ENCODE measurements around the genes BRSK1, GARIN5B, IL11, SHISA7, ZNF628 and ZNF579.

DNA sequence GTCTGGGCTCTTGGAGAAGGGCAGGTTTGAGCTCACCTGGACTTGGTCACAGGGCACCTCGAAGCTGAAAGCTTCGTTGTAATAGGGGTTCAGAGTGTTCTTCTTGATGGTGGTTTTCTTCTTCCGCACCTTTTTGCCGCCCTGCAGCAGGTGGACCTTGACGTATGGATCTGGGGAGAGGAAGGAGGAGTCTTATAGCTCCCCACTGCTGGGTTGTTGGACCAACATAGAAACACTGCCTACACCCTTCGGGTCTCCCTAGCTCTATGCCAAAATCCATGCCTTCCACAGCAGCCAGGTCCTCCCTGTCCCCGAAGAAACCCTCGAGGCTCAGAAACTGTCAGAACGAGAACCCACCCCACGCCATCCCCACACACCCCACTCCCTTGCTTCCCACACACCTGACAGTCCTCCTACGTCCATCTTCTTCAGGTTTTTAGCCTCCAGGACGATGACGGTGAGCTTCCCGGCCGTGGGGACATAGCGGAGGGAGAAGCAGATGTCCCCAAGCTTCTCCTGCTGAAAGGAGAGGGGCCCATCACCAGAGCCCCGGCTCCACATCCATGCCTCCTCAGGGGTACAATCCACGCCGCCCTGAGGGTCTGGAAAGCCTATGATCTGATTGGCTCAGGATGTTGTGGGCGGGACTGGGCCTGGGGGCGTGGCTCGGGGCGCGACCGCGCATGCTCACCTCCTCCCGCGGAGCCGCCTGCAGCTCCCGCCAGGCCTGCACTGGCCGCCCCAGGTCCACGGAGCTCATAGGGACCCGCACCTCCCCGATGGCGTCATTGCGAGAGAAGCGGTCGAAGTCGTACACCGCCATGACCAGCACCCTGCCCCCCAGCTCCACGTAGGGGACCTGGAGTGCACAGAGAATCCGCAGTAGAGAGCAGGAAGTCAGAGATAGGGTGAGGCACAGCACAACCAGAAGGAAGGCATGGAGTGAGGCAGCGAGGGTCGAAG is 5.3 kb downstream of the SYT5 start:
- PRO-cap: no peak
- RAMPAGE, long total RNA, 4 experiments: no peak in any of the 4 experiments

- PRO-cap: no peak
- RAMPAGE, long total RNA, 4 experiments: no peak in any of the 4 experiments
These were observed 739 bp upstream of the PTPRH start for GRCh38 chr19:55209794-55210685.

DNA sequence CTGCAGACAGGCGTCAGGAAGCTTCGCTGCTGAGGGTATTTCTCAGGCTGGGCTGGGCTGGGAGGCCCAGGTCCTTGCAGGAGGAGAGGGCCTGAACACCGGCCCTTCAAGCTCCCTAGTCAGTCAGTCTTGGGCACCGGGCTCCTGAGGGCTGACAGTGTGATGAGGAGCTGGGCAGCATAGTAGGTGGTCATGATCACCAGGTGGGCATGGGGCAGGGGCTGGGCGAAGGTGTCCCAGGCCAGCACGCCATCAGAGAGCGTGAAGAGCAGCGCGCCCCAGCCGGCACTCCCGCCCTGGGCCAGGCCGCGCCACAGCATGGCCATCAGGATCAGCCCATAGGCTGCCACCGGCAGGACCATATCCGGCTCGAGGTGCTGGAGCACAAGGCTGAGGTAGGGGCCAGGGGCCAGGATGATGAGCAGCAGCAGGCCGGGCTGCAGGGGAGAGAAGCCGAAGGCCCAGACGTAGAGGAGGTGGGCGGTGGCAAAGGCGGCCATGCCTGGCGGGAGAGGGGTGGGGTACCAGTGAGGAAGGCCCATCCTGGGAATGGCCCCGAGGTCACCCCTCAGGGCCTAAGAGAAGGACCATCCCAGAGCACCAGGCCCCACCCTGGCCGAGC is 1.4 kb downstream of the TMEM86B start:
- PRO-cap: no peak
- RAMPAGE, long total RNA, 4 experiments: no peak in any of the 4 experiments

DNA sequence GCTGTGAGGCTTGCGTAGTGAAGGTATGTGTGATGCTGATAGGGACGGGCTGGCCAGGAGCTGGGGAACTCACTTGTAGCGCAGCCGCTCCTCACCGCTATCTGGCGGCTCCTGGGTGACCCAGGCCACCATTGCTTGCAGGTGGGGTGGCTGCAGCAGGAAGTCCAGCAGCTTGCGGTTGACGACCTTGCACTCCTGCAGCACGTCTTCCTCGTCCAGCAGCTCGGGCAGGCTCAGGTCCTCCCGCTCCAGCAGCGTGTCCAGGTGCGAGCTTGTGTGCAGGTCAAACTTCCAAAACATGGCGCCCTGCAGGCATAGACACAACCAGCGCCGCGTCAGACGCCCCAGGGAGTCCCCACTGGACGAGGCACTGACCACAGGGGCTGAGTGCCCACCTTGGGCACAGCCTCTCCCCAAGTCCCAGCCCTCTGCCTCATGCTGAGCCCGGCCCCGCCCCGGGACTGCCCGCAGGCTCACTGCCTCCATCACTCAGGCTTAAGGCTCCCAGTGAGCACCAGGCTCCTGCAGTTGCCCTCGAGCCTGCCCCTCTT is 11.9 kb downstream of the PPP6R1 start:
- PRO-cap: no peak
- RAMPAGE, long total RNA, 4 experiments: no peak in any of the 4 experiments

- PRO-cap: no peak
- RAMPAGE, long total RNA, 4 experiments: no peak in any of the 4 experiments
These were observed 7.4 kb downstream of the PPP6R1 start for GRCh38 chr19:55251101-55252108.

DNA sequence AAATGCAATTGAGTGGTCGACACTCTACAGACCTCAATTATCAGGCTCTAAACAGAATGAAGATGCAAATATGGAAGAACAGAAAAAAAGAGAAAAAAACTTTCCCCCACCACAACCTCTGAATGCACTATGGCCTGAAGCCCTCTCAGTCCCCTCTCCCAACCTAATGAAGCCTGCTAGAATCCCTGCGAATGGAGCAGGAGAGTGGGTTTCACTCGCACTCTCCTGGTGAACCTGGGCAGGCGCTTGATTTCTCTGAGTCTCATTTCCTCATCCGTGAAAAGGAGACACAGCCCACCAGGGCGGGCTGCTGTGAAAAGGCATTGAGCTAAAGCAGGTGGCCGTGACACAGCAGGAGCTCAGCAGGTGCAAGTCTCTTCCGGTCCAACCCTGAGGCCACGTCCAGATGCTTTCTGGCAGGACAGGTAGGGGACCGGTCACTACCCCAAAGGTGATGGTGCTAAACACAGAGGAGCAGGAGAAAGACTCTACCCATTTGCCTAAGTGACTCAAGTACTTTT is 5.1 kb downstream of the PPP6R1 start:
- PRO-cap: no peak
- RAMPAGE, long total RNA, 4 experiments: no peak in any of the 4 experiments

DNA sequence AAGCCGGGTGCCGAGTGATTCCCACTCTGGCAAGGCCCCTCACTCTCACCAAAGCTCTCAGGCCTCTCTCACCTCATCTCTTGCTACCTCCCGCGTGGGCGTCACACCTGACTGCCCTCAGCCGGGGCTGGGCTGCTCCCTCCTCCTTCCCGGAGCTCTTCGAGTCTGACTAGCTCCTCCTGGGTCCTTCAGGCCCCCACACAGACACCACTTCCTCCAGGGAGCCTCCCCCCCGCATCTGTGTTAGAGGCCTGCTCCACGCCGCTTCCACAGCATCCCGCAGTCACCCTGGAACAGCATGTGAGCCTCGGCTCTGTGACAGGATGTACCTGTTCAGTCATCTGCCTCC is 3.2 kb downstream of the PPP6R1 start:
- PRO-cap: no peak
- RAMPAGE, long total RNA, 4 experiments: no peak in any of the 4 experiments

DNA sequence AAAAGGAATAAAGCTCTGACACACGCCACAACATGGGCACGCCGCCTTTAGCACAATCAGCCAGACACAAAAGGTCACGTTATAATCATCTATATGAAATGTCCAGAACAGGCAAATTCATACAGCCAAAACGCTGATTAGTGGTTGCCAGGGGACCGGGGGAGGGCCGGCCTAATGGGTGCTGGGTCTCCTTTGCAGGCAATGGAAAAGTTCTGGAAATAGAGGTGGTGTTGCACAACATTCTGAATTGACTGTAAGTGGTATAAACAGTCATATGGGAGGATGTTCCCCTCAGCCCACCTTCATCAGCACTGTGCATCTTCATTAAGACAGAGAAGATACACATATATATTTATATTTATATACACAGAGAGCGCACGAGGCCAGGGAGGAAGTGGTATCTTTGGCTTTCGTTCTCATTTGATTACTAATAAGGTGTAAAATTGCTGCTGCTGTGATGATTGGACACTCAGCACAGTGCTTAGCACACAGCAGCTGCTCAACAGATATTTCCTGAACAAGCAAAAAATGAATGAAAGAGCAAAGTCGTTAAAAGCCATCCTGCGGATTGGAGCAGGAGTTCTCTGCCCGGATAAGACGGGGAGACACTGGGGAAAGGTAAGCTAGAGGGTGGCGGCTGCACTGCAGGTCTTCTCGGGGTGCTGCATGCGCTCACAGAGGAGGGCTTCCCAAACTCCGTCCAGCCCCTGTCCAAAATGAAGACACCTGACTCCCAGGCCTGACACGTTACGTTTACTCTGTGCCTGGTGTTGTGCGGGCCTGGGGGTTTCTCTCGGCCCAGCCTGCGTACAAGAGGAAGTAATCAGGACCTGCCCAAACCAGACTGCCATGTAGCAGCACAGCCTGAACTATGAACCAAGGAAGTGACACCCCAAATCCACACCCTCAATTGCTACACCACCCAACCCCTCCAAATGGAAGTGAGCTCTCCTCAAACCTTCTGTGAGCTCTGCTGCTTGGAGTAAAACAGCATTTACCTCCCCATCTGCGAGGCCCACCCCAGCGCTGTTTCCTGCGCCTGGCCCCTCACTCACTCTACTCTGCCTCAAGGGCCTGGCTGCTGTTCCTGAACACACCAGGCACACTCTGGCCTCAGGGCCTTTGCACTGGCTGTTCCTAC is 3.4 kb downstream of the HSPBP1 start:
- PRO-cap: no peak
- RAMPAGE, long total RNA, 4 experiments: no peak in any of the 4 experiments

DNA sequence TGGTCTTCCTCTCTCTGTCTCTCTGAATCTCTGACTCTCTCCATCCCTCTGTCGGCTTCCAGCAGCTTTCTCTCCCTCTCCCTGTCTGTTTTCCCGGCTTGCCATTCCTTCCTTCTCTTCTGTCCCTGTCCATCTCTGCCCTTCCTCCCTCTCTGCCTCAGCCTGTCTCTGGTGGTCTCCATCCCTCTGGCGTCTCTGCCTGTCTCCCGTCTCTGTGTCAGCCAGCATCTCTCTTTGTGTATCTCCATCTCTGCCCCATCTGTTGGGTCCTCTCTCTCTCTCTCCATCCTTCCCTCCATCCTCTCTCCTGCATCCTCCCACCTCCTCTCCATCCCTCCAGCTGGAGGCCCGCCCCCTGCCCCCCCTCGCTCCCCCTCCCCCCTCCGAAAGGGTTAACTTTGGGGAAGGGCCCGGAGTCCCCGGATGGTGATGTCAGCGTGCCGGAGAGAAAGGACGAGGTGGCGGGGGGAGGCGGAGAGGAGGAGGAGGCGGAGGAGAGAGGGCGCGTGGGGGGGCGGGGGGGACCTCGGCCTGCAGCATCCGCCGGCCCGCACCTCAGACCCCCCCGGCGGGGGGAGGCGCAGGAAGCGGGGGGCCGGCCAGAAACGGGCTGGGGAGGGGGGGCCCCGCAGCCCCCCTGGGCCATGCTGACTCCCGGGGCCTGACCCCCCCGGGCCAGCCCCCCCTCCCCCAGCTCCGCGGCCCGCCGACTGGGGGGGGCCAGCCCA is at the start of gene BRSK1:
Gene BRSK1 (plus strand): TSS at position 422 of the 728 bp plus-strand sequence.
- PRO-cap: no peak
- RAMPAGE, long total RNA, 4 experiments: no peak in any of the 4 experiments

- PRO-cap: no peak
- RAMPAGE, long total RNA, 4 experiments: no peak in any of the 4 experiments
These were observed 5.5 kb downstream of the TMEM150B start for GRCh38 chr19:55319601-55320132.

GRCh38 chr19:55324551-55325199 is 466 bp downstream of the TMEM150B start:
- PRO-cap: no peak
- RAMPAGE, long total RNA, 4 experiments: no peak in any of the 4 experiments

DNA sequence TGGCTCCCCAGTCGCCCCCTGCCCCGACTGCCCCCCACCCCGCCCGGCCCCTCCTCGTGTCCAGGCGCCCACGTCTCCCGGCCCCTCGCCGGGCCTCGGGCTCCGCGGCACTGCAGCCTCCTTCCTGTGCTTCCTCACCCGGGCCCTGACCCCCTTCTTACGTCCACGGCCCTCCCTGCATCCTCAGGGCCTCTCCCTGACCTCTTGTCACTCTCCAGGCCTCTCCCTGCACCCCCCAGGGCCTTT is 266 bp downstream of the KMT5C start:
- PRO-cap: no peak
- RAMPAGE, long total RNA, 4 experiments: no peak in any of the 4 experiments

DNA sequence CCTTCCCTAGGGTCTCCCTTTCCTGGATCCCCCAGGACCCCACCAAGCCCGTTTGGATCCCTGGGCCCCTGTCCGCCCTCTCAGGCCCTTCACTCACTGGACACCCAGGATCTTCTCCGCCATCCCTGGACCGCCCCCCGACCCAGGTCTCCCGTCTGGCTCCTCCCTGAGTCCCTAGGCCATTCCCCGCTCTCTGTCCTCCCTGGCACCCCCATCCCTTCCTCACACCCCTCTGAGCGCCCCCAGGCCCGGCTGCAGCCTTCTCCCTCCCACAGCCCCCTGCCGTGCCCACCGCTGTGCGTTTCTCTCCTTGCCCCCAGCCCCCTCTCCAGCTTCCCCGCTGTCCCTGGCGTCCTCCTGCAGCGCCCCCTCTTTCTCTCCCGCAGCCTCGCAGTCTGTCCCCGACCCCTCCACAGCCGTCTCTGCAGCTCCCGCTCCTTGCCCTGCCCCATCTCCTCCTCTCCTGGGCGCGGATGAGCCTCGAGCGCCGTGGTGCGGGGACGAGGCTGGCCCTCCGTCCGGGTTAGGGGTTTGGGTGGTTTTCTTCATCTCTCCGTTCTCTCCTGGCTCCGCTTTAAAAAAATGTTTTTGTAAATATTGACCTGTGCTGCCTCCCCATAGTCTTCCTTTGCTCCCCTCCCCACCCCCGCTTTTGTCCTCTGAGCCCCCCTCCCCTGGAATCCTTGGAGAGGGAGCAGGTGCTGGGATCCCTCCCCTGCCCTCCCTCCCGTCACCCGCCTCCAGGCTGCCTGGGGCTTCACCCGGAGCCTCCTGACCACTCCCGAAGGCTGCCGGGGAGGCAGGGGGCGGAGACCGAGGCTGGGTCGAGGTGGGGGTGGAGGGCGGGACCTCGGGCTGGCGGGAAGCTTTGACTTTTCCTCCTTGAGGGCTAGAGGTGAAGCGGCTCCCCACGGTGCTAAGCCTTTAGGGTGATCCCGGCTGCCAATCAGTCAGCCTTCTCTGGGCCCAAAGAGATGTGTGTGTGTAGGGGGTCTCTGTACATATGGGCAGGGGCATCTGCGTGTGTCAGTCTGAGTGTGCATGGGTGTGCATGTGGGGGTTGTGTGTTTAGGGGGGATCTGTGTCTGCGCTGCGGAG is 1.2 kb downstream of the KMT5C start:
- PRO-cap: no peak
- RAMPAGE, long total RNA, 4 experiments: no peak in any of the 4 experiments

GRCh38 chr19:55363070-55363436 is at the start of gene GARIN5B:
Gene GARIN5B, minus strand, starts transcription at chr19:55363260.
- PRO-cap: no peak
- RAMPAGE, long total RNA, 4 experiments: no peak in any of the 4 experiments

DNA sequence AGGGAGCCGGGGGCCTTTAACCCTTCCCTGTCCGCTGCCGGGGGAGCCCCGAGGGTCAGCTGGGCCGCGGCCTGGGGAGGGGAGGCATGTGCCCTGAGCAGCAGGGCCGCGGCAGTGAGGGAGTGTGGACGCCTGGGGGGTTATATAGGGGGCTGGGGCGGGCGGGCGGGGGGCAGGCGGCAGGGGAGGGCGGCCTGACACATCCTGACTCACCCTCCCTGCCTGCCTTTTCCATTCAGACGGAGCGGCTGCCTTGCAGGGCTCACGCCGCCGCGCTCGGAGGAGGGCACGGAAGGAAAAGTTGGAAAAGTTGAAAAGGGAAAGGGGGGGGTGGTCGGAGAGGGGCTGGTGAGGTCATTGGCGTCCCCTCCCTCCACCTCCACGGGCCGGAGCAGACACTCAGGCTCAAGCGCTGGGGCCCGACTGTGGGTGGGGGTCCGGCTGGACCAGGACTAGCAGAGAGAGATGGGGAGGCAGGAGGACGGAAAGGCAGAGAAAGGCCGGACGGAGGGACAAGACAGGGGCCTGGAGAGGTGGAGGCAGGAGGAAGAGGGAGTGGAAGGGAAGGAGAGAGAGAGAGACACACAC is at the start of gene IL11:
Gene IL11 (minus strand): TSS at position 116 of the 588 bp plus-strand sequence.
- PRO-cap: no peak
- RAMPAGE, long total RNA, 4 experiments: start-site peak on the minus strand in 1 of 4 experiments, centred at position 115 of the sequence, 8 reads per replicate

GRCh38 chr19:55443203-55443362 is at the start of gene SHISA7:
Gene SHISA7, minus strand, starts transcription at chr19:55443300.
- PRO-cap: no peak
- RAMPAGE, long total RNA, 4 experiments: no peak in any of the 4 experiments

DNA sequence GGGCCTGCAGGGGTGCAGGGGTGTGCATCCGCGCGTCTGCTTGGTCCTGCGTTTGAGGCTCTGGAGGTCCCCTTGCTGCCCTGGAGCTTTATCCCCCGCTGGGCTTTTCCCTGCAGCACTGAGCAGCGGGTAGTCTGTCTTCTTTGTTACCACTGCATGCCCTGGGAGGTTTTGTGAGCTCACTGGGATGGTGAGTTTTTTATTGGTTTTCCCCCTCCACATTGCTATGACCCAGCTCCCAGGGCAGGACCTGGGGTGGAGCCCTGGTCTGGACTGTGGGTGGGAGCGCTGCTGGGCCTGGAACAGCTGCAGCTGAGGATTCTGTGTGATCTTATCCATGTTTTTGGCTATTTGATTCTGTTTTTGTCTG is 2.8 kb upstream of the ZNF628 start:
- PRO-cap: no peak
- RAMPAGE, long total RNA, 4 experiments: no peak in any of the 4 experiments

- PRO-cap: bidirectional peak, plus-strand start at chr19:55476617, minus-strand start at chr19:55476449
- RAMPAGE, long total RNA, 4 experiments: start-site peak on the plus strand in 1 of 4 experiments, at chr19:55476611-55476623 at its widest, 21 reads per replicate
These were observed at the start of gene ZNF628 for GRCh38 chr19:55476314-55477369. Gene ZNF628, plus strand, starts transcription at chr19:55476617.

DNA sequence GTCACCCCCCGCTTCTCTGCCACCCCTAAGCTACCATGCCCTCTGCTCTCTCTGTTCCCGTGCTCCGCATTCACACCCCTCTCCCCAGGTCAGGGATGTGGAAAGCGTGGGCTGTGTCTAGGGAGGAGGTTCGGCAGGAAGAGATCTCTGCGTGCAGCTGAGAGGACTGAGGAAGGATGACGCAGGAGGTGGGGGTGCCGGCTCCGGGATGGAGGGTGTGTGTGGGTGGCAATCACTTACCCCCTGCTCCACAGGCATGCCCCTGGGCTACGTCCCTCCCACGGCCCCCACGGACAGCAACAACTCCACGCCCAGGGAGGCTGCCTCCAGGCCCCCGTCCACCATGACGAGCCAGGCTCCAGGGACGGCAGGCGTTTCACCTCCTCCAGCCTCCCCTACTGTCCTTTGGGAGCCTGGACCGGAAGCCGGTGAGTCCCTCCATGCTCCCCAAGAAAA is 6.1 kb downstream of the SSC5D start:
- PRO-cap: no peak
- RAMPAGE, long total RNA, 4 experiments: no peak in any of the 4 experiments

GRCh38 chr19:55580687-55581328 is at the start of gene ZNF579:
Gene ZNF579, minus strand, starts transcription at chr19:55580848.
- PRO-cap: no peak
- RAMPAGE, long total RNA, 4 experiments: start-site peak on the minus strand in 2 of 4 experiments, at chr19:55580811-55580854 at its widest, 6 to 13 reads per replicate